ENCODE measurements around the gene CDPF1.

DNA sequence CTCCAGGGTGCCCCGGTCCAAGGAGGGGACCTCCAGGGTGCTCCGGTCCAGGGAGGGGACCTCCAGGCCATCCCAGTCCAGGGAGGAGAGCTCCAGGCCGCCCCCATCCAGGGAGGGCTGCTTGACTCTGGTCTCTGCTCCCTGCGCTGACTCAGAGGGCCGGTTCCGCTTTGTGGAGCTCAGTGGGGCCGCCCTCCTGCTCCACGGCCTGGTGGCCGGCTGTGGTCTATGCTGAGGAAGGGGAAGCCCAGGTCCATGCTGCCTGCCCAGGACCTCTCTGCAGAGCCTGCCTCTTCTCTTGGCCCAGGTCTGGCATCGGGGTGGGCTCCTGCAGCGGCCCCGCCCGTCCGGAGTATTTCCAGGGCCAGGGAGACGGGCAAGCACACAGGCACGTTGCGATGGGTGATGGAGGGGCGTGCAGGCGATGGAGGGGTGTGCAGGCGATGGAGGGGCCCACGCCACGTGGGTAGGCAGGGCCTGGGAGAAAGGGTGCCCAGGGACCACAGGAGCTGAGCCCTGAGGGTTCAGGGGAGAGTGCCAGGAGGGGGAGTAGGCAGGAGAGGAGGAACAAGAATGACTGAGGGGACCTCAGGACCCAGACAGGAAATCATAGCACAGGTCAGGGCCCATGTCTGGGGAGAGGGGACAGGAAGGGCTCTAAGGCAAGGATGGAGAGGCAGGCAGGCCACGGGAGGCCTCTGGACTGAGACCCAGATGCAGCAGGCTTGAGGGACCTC lies 19.7 kb upstream of the WNT7B start:
- PRO-cap, 2 experiments, result no peak in any of the 2 experiments

DNA sequence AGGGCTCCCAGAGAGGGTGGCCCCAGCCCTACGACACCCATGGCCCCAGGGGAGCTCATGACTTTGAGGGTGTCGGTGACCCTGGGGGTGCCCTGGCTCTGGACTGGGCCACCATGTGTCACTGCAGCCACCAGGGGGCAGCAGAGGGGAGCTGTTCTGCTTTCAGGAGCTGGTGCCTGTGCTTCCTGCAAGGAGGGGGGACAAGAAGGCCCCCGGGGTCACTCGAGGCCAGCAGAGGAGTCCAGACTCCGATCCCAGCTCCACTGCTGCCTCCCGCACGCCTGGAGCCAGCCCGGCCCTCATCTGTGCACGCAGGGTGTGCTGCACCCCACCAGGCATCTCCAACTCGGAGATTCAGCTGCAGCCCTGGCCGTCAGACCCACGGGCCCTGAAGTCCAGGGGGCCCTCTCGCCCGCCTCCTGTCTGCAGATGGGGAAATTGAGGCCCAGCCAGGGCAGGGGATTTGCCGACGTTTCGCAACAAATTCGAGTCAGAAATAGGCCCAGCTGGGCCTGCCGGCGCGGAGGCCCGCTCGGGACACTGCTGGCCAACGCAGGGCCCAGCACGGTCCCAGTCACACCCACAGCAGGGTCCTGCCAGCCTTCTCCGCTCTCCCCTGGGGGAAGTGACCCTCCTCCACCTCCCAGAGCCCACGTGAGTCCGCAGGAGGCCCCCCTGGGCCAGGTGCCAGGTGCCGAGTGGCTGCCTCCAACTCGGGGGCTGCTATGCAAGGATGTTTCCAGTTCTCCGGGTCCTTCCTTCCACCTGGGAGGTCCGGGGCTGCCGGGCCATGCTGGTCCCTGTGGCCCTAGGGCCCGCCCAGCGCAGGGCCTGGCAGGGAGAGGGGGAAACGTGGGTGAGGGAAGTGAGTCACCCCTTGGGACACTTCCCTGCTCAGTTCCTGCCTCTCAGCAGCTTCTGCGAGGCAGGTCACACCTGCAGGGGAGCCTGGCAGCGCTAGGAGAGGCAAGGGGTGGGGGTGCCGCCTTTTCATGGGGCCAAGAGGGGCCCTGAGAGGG lies 29.7 kb upstream of the WNT7B start:
- PRO-cap, 2 experiments, result peak in 1 of 2 experiments; most common plus-strand start position 239 of the sequence (in 1)

DNA sequence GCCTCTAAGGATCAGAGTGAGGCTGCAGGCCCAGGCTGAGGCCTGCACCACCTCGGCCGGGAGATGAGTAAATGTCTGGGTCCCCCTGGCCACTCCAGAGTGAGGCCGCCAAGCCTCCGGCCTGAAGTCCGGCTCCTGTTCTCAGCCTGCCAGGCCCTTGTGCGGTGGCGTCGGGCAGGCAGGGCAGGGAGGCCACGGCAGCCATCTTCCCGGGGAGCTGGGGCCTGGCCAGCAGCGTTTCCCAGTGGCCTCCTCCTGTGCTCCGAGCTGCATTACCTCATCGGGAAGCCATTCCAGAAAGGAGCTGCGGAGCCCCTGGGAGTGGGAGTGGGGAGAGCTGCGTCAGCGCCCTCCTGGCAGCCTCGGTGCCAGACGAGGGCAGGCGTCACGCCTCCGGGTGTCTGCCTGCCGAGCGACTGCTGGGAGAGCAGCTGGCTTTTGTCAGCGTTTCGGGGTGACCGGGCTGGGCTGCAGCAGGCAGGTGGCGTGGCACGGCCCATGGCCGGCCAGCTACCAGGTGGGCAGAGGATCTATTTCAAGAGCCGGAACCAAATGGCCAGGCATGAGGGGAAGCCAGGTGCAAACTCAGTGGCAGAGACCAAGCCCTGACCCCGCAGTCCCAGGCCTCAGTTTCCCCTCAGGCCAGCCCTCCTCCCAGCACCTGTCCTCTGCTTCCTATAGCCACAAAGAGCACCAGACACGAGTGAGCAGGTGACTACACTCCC lies 30.9 kb upstream of the WNT7B start:
- PRO-cap, 2 experiments, result no peak in any of the 2 experiments

DNA sequence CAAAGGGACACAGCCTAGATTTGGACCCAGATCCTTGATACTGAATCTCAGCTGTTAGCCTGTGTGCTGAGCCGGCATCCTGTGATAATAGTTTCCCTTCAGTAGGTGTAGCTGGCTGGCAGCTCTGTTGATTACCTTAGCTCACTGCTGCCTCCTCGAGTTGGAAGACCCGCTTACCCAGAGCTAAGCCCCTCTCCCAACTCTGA lies 59.7 kb upstream of the WNT7B start:
- PRO-cap, 2 experiments, result no peak in any of the 2 experiments

GRCh38 chr22:46055081-46055842 lies 78.3 kb upstream of the WNT7B start:
- PRO-cap, 2 experiments, result no peak in any of the 2 experiments

- PRO-cap, 2 experiments, result no peak in any of the 2 experiments
Observed at GRCh38 chr22:46056998-46057729, 80.2 kb upstream of the WNT7B start.

DNA sequence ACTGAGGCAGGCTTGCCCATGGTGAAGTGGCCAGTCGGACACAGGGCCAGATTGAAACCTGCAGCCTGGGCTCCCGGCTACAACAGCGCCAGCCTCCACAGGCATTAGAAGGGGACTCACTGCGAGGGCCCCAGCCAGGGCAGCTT lies 70.7 kb upstream of the PPARA start:
- PRO-cap, 2 experiments, result no peak in any of the 2 experiments

DNA sequence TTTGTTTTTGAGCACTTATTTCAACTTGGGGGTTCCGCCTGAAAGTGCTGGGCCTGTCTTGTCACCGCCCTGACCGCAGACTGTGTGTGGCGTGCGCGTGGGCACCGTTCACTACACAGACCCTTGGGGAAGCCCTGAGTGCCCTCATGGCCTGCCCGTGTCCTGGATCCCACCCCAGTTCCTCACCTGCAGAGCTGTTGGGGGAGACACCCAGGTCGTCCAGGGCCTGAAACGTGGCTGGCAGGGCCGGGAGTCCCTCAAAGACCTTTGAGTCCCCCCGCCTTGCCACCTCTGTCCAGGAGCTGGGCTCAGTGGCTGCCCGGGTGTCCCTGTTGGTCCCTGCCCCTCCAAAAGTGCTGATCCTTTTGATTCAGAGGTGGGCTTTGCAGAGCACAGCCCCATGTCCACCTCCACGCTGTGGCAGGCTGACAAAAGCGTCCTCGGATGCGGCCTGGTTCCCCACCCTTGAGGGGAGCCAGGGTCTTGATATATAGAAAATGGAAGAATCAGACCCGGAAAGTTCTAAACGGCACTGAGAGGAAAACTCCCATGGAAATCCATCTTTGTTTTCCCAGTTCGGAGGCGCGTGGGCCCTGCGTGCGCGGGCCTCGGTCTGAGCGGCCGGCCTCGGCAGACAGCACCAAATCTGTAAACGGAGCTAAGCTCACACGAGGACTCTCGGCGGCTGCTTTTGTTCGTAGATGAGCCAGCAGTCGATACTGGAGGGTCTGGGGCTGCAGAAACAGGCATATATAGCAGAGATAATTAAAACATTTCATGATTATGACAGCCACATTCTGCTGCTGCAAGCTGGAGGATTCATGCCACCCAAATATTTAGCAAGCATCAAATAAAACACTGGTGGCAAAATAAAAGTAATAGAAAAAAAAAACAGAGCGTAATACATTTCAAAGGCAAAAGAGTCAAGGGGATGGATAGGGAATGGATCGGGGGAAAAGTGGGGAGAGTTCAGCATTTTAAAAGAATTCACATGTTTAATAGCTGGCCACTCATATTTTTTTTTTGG lies 68.6 kb upstream of the PPARA start:
- PRO-cap, 2 experiments, result no peak in any of the 2 experiments

GRCh38 chr22:46085497-46086359 lies 64.6 kb upstream of the PPARA start:
- PRO-cap, 2 experiments, result no peak in any of the 2 experiments

DNA sequence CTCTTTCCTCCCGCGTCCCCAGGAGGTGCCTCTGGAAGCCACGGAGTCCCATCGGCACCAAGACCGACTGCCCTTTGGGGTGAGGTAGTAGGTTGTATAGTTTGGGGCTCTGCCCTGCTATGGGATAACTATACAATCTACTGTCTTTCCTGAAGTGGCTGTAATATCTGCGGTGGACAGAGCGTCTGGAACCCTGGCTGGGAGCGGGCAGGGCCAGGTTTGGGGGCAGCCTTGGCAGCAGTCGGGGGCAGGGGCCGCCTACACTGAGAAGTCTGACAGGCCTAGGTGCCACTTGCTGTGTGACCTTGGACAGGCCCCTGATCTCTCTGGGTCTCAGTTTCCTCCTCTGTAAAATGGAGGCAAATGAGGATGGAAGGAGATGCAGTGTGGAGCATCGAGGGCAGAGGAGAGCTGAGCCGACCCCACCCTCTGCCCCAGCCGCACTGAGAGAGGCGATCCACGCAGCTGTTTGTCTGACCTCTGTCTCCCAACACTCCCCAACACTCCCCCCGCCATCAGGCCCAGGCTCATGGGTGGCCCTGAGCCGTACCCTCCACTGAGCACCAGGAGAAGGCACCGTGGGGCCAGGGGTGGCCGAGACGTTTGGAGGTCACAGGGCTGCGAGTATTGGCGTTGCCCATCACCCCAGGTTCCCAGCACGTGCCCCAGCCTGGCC lies 37.5 kb upstream of the PPARA start:
- PRO-cap, 2 experiments, result no peak in any of the 2 experiments

DNA sequence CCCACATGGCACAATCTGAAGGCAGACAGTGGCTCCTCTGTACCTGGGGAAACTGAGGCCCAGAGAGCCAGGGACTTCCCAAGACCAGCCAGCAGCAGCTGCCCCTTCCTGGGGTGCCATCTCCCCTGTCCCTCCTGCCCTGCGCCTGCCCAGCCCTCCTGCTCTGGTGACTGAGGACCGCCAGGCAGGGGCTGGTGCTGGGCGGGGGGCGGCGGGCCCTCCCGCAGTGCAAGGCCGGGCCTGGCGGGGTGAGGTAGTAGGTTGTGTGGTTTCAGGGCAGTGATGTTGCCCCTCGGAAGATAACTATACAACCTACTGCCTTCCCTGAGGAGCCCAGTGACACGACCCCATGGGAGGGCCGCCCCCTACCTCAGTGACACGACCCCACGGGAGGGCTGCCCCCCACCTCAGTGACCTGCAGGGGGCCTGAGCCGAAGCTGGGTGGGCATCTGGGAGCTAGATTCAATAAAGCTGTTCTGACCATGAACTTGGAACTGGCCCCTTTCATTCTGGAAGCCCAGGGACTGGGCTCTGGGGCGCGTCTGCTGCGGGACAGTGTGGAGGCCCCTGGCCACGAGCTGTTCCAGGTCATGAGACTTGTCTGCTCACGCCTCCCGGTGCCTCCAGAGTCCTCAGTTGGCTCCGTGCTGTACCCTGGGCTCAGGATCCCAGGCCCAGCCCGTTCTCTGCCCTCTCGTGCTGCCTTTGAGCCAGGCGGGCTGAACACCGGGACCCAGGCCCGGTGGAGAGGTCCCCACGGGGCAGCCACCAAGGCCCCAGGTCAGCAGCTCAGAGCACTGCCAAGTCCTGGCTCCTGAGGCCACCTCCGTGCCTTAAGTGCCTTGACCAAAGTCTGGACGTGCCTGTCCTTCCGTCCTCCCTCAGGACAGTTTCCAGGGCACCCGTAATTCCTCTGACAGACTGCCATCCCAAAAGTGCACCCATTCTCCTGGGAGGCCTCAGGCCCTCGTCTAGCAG lies 36.6 kb upstream of the PPARA start:
- PRO-cap, 2 experiments, result peak in 2 of 2 experiments; most common plus-strand start position 250 of the sequence (in 2)

GRCh38 chr22:46132493-46133320 lies 17.6 kb upstream of the PPARA start:
- PRO-cap, 2 experiments, result no peak in any of the 2 experiments

DNA sequence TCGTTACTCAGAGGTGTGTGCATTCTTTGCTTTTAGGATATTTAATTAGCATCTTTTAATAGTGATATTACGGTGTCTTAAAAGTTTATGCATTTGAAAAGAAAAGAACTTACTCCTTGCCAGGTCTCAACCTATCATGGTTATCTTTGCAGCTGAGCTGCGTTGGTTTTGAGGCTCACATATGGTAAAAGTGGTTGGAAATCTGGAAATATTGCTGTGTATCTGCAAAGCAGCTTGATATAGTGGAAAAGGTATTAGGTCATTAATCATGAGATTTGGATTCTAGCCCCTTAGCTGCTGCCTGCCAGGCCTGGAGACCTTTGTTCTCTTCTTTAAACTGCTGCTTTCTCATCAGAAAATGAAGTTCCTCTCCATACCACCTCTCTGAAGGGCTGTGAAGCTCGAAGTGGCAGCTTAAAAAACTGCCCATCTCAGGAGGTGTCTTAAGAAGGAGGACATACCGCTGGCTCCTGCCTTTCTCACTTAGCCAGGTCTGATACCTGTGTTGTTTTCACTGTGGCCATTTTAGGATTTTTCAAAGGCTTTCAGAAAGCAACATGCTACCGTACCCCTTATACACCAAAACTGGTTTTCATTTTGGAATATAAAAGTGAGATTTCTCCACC lies 5.7 kb downstream of the PPARA start:
- PRO-cap, 2 experiments, result no peak in any of the 2 experiments

- PRO-cap, 2 experiments, result no peak in any of the 2 experiments
Observed at GRCh38 chr22:46213976-46214502, 36.1 kb downstream of the CDPF1 start.

GRCh38 chr22:46237121-46237711 lies 12.9 kb downstream of the CDPF1 start:
- PRO-cap, 2 experiments, result no peak in any of the 2 experiments

DNA sequence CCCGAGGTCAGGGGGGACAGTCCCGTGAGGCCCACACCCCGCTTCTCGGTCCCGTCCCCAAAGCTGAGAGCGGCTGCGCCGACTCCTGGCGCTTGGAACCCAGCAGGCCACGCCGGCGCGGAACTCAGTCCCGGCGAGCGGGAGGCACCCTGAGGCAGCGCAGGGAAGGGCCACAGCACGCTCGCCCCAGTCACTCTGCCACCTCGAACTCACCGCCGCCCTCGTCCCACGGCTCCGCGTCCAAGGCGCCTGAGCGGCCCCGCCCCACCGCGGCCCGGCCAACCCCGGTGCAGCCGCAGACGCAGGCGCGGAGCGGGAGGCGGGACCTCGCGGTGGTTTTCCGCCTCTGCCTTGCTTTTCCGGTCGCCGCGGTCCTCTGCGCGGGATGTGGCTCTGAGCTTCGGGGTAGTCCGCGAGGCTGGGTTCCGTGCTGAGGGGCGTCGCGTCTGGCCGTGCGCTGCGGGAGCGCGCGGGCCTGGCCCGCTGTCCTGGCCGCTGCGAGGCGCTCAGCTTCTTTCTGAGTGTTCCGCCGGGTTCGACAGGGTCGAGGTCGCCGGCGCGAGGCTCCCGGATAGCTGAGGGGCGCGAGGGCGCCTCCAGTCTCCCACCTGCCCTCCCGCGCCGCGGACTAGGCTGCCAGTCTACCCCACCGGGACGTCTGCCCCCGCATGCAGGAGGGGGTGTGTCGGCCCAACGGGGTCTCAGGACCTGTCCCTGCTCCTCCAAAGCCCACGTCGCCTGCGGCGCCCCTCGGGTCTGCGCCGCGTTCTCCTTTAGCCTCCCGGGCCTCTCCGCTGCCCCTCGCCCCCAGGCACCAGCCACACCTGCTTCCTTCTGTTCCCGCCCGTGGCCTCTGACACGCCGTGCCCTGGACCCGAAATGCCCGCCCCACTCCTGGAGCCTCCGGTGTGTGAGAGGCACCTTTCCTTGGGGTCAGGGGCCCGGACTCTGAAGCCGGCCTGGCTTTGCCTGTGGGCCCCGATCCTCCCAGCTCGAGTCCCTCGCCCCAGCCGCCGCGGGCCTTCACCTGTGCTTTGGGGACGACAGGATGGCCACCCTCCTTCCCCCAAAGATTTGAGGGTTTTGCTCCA lies at the start of gene CDPF1:
Gene CDPF1, minus strand, starts transcription at position 251 of the 1,091 bp plus-strand sequence.
- PRO-cap, 2 experiments, result peak in 2 of 2 experiments; most common plus-strand start position 421 of the sequence (in 1); most common minus-strand start position 197 of the sequence (in 2)

GRCh38 chr22:46297269-46297739 lies 634 bp downstream of the GTSE1 start:
- PRO-cap, 2 experiments, result no peak in any of the 2 experiments

DNA sequence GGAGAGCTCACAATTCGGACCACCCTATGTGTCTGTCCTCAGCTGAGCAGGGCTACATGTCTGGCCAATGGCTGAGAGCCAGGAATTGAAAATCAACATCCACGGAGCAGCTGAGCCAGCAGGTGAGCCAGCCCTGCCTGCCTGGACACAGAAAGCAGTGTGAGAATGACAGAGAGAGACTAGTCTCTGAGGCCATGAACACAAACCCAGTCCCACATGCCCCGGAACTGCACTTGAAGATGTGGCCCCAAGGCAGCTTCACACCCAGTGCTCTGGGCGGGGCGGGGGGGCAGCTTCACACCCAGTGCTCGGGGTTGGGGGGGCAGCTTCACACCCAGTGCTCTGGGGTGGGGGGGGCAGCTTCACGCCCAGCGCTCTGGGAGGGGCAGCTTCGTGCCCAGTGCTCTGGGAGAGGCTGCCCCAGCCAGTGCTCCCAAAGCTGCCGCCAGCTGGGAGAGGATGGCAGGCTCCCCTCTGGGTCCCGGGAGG lies 37.7 kb downstream of the TRMU start:
- PRO-cap, 2 experiments, result no peak in any of the 2 experiments

DNA sequence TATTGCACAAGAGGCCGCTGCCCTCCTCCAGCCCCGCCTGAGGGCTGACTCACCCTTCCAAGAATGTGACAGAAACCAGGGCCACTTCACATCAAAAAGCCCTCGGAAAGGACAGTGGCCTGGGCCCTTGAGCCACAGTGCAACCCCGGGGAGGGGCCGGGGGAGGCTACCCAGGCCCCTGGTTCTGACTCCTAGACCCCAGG lies 42.2 kb downstream of the TRMU start:
- PRO-cap, 2 experiments, result no peak in any of the 2 experiments

- PRO-cap, 2 experiments, result no peak in any of the 2 experiments
Observed at GRCh38 chr22:46421047-46421748, 85.7 kb downstream of the TRMU start.

All from monocyte (primary cell).